HT1080 (cell line): ENCODE results near the gene RBM33.

DNA sequence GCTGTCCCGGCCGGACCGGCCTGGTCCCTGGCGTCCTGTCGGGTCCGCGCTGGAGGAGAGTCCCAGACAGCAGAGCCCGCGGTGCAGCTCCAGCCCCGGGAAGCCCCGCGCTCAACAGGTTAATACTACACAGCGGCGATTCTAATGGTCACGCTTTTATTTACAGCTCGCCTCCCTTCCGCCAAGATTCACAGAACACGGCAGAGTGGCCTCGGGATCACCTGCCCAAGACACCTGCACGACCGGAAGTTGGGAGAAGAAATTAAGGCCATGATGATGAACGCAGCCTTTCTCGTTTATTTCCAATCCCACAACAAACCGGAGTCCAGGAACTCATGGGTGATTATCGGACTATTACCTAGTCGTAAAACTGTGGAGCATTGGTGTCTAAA lies 868 bp upstream of the PAXIP1 start:
RAMPAGE:
- cytosol, long total RNA = no peak
- long total RNA = no peak
- nucleus, long total RNA = no peak

RAMPAGE:
- cytosol, long total RNA = no peak
- long total RNA = no peak
- nucleus, long total RNA = no peak
Measured at GRCh38 chr7:155208878-155209540, 88.7 kb upstream of the INSIG1 start.

DNA sequence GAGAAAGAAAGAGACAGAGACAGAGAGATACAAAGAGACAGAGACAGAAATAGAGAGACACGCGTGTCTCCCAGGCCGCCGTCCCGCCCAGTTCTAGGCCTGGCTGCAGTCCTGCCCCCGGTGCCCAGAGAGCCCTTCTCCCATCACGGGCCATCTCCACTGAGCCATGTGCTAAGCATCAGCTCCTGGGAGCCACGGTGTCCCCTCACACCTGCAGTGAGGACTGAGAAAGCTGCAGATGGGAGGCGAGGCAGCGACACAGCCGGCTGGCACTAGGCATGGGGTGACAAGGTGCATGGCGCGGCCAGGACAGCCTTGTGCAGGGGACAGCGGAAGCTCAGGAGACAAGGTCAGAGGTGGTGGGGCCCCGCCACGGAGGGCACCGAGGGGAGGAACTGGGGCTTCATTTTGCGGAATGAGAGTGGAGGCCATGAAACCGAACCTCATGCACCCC lies 71.5 kb upstream of the INSIG1 start:
RAMPAGE:
- cytosol, long total RNA = no peak
- long total RNA = no peak
- nucleus, long total RNA = no peak

DNA sequence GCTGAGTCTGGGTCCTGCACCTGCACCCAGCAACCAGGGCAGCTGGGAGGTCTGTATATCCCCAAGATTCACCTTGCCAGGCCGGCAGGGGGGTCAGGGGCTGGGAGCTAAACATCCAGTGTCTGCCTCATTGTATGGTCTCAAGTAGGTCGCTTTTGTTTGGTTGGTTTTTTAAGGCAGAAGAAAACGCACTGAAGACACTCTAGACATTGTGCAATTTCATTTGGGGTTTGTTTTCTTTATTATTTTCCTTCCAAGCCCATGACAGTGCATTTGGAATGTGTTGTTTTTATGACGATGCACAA lies 27.7 kb upstream of the INSIG1 start:
RAMPAGE:
- cytosol, long total RNA = no peak
- long total RNA = no peak
- nucleus, long total RNA = no peak

DNA sequence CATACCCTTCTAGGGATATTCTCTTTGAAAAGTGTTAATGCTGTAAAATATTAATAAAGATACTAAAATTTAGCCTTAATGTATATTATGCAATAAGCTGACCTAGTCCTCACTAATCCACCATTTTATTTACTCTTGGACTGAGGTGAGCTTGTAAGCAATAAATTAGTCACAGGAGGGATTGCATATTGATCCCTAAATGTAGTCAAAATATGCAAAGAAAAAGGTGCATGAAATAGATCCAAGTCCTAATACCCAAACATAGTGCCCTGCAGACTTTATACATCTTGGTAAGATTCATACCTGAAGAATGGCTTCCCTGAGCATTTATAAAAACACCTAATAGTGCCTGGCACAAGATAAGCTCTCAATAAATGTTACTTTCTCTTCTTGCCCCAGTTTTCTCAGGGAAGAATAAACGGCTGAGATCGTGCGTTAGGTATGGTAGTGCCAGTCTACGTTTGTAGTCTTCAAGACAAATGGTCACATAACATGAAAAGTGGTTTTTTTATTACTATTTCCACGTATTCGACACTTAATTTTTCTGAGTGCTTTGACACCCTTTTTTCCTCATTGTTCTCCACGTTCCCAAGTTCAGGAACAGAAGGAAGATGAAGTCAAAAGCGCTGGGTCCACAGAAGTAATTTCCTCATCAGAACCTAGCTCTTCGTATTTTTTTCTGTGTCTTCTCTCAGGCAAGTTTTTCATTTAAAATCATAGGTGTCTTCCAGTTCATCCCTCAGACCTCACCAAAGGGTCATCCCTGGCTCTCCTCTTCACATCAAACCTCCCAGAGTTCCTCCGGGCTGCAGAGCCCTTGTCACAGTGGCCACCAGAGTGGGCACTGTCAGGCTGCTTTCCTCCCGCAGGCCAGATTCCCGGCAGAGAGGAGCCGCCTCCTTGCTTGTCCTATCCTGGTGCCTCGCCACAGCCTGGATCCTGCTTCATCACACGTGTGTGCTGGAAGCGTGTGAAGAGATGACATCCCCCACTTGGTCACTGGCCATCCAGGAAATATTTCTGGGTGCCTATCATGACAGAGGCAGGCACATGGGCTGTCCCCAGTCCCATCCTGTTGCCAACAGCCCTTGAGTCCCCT lies 14.6 kb downstream of the INSIG1 start:
RAMPAGE:
- cytosol, long total RNA = no peak
- long total RNA = no peak
- nucleus, long total RNA = no peak

GRCh38 chr7:155381158-155381767 lies 76.7 kb upstream of the EN2 start:
RAMPAGE:
- cytosol, long total RNA = no peak
- long total RNA = no peak
- nucleus, long total RNA = no peak

RAMPAGE:
- cytosol, long total RNA = no peak
- long total RNA = no peak
- nucleus, long total RNA = no peak
Measured at GRCh38 chr7:155381768-155382446, 76.0 kb upstream of the EN2 start.

RAMPAGE:
- cytosol, long total RNA = no peak
- long total RNA = no peak
- nucleus, long total RNA = no peak
Measured at GRCh38 chr7:155453842-155454775, 3.8 kb upstream of the EN2 start.

RAMPAGE:
- cytosol, long total RNA = start-site peak on the minus strand at chr7:155644123-155644214, 7 and 20 reads in 2 replicates; start-site peak on the minus strand at chr7:155644379-155644401, 41 and 253 reads in 2 replicates; start-site peak on the plus strand at chr7:155644661-155644710, 59 and 181 reads in 2 replicates
- long total RNA = start-site peak on the minus strand at chr7:155644379-155644400, 185 reads; start-site peak on the plus strand at chr7:155644656-155644701, 378 reads
- nucleus, long total RNA = no peak
Measured at GRCh38 chr7:155643864-155644981, at the start of gene RBM33. Gene RBM33, plus strand, starts transcription at chr7:155644661.

GRCh38 chr7:155739419-155740179 lies 72.7 kb downstream of the SHH start:
RAMPAGE:
- cytosol, long total RNA = no peak
- long total RNA = no peak
- nucleus, long total RNA = no peak

RAMPAGE:
- cytosol, long total RNA = no peak
- long total RNA = no peak
- nucleus, long total RNA = no peak
Measured at GRCh38 chr7:155796374-155797434, 15.6 kb downstream of the SHH start.

RAMPAGE:
- cytosol, long total RNA = no peak
- long total RNA = no peak
- nucleus, long total RNA = no peak
Measured at GRCh38 chr7:155805367-155805935, 6.8 kb downstream of the SHH start.

RAMPAGE:
- cytosol, long total RNA = no peak
- long total RNA = no peak
- nucleus, long total RNA = no peak
Measured at GRCh38 chr7:155807673-155808123, 4.6 kb downstream of the SHH start.

RAMPAGE:
- cytosol, long total RNA = no peak
- long total RNA = no peak
- nucleus, long total RNA = no peak
Measured at GRCh38 chr7:155808124-155808878, 4.0 kb downstream of the SHH start.

DNA sequence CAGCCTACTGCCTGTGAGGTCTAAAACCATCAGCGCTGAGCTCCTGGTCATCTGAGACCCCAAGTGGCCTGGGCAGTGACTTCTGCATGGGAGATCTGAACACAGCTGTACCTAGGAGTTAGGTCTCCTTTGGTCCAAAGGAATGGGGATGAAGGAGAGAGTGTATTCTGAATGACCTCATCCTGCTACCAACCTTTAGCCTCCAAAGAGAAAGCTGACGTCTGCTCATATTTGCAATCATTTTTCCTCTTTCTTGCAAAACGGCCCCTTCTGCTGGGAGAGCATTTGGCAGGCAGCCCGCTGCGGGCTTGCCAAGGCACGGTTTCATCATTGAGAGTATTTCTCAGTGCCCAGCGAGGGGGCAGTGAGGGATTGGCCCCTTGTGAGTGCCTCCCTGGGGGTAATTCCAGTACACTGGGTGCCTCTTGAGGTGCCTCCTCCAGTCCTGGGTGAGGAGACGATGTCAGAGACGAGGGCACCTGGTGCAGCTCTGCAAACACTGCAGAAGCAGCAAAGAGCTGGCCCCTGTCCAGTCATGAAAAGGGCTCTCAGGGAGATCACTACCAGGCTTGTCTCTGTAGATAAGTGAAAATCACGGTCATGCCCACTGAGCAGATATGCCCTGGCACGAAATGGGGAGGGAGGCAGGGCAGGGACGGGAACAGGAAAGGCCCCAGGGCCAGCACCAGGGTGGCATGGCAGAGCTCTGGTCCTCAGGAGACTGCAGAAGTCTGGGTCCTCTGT lies 48.6 kb upstream of the SHH start:
RAMPAGE:
- cytosol, long total RNA = no peak
- long total RNA = no peak
- nucleus, long total RNA = no peak

DNA sequence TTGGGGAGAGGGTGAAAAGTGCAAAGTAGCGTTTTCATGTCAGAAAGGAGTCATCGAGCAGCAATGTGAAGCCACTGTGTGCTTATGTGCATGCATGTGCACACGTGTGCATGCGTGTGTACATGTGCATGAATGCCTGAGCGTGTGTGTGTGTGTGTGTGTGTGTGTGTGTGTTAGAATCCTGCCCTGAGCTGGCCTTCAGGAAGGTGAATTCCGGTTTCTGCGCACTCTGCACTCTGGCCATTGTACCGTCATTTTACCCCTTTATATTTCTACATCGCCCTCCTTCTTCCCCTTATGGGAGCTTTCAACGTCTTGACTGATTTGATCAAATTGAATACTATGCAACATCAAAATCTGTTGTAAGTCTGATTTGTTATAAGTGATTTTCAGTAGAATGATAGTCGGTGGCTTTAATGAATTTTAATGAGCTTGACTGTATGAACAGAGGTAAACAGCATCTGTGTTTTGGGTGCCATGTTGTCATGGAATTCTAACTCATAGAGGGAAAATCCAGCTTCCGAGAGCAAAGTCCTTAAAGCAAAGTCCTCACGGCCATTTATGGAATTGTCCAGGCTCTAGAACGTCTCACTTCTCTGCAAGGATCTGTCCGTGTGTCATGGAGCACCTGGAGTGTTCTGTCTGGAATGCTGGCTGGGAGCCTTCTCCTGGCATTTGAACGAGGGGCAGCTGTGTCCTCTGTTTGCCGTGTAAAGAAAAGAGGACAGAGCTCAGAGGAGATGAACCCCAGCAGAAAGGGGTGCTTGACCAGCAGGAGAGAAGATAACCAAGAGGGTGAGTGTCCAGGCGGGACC lies 148.7 kb upstream of the SHH start:
RAMPAGE:
- cytosol, long total RNA = no peak
- long total RNA = no peak
- nucleus, long total RNA = no peak

DNA sequence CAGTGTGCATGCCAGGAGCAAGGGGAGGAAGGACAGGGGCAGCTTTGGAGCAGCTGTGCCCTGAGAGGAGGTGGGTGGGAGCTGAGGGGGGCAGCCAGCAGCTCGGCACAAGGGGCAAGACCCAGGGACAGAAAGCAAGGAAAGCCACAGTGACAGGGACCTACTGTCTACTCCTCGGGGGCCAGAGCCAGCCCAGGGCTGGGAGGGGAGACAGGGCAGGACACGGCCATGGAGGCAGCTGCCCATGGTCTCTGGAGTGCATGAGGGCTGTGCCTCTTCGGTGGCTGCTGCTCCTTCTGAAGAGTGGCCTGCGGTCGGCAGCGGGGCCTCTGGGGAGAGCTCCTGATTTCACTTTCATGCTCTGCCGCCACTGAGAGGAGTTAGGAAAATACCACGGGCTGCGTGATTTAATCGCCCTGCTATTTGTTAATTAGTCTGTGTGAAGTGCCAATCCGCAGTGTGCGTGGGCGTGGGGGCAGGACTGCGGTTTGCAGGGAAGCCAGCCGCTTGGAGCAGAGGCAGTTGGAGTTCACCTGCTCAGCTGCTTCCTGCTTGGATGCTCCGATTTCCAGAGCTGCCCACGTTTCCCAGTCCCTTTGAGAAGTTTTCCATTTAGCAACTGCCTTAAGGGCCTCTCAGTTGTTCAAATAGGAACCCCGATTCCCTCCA lies 149.4 kb upstream of the SHH start:
RAMPAGE:
- cytosol, long total RNA = no peak
- long total RNA = no peak
- nucleus, long total RNA = no peak

GRCh38 chr7:156640354-156640637 lies 278 bp upstream of the RNF32 start:
RAMPAGE:
- cytosol, long total RNA = no peak
- long total RNA = no peak
- nucleus, long total RNA = no peak

RAMPAGE:
- cytosol, long total RNA = no peak
- long total RNA = no peak
- nucleus, long total RNA = no peak
Measured at GRCh38 chr7:156763916-156764603, 123.5 kb downstream of the RNF32 start.

DNA sequence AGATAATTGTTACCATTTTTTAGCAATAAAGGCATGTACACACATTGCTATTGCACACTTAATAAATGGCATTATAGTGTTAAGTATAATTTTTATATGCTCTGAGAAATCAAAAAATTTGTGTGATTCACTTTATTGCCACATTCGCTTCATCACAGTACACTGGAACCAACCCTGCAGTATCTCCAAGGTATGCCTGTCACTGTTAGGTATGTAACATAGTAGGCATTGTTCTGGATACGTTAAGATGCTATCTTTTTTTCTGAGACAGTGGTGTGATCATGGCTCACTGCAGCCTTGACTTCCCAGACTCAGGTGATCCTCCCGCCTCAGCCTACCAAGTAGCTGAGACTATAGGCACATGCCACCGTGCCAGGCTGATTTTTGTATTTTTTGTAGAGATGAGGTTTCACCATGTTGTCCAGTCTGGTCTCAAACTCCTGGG lies 91.6 kb downstream of the LMBR1 start:
RAMPAGE:
- cytosol, long total RNA = no peak
- long total RNA = no peak
- nucleus, long total RNA = no peak